ENCODE data around the genes SGPP1, HSPA2 and PPP1R36.

GRCh38 chr14:61741500-61741679 lies 20.8 kb upstream of the SNAPC1 start:
- PRO-cap, 4 experiments, result no peak in any of the 4 experiments
- RAMPAGE, long total RNA, 4 experiments, result no peak in any of the 4 experiments

DNA sequence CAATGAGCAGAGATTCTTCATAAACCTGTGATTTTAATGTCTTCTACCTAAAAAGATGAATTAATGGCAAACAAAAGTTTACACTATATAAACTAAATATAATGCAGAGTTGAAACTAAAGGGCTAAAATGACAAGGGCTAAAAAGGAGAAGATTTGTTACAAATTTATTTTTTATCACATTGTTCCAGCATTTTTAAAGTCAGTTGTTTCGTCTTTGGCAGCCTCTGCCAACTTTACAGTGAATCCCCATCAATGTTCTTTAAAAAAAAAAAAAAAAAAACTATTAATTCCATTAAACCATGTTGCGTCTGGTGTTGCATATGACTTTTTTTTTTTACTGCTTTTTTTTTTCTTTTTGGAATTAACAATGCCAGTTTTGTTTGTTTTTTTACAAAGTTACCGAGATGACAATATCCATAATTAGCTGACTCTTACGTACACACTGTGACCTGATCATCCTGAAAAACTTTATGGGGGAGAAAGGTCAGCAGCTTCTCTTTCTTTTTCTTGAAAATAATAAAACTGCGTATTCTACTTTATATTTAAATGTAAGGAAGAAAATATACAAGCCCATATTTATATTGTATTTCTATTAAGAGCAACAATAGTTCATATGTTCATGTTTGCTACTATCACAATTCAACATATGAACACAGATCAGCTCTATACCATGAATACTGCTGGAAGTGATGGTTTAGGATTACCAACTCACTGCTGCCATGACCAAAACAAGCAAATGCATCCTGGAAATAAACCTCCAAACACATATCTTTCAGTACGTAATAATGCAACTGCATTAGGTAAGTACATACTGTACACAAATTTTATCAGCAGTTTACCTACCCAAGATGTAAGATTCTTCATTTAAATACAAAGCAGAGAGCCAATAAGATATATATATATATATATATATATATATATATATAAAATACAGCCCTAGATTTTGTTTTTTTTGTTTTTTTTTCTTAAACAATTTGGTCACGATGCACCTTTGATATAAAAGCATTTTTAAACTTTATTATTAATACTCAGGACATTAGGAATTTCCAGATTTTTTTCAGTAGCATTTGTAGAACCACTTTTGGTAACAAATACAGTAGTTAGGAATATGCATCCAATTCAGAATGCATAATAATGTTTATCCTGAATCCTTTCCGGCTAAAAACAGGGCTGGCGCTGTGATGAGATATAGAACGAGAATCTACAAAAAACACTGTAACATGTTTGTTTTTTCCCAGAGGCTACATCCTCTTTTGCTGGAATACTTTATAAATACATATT lies 55.4 kb upstream of the GPHB5 start:
- PRO-cap, 4 experiments, result no peak in any of the 4 experiments
- RAMPAGE, long total RNA, 4 experiments, result no peak in any of the 4 experiments

- PRO-cap, 4 experiments, result no peak in any of the 4 experiments
- RAMPAGE, long total RNA, 4 experiments, result no peak in any of the 4 experiments
These were observed 19.7 kb downstream of the PPP2R5E start for GRCh38 chr14:63523226-63524145.

- PRO-cap, 4 experiments, result peak in 2 of 4 experiments; most common plus-strand start chr14:63542719 (in 2)
- RAMPAGE, long total RNA, 4 experiments, result no peak in any of the 4 experiments
These were observed 766 bp downstream of the PPP2R5E start for GRCh38 chr14:63542378-63542844.

- PRO-cap, 4 experiments, result peak in 4 of 4 experiments; most common plus-strand start chr14:63642521 (in 4)
- RAMPAGE, long total RNA, 4 experiments, result no peak in any of the 4 experiments
These were observed 719 bp upstream of the WDR89 start for GRCh38 chr14:63642480-63642700.

DNA sequence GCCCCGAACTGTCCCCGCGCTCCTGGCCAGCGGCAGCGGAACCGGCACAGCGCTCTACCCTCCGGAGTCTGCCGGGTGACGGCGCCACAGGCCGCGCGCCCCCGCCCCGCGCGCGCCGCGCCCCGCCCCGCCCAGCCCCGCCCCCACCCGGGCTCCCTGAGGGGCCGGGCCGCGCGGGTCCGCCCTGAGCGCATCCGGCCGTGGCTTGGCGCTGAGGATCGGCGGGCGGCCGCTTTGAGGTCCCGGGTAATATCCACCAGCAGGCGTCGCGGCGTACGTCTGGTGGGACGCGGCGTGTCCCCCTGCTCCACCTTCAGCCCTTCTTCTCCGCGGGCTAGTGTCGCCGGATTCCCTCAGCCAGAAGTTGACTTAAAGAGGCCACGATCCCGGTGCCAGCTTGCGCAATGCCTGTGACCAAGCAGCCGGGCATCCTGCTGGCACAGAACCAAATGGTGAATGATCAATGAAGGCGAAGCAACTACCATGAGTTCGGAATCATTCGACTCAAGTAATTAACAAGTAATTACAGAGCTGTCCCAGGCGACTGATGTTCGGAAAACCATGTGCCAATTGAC lies at the start of gene SGPP1:
TSS of gene SGPP1 (minus strand) at position 80 of the 575 bp plus-strand sequence.
- PRO-cap, 4 experiments, result peak in 4 of 4 experiments; most common plus-strand start position 193 of the sequence (in 3); most common minus-strand start position 70 of the sequence (in 4)
- RAMPAGE, long total RNA, 4 experiments, result start-site peak on the minus strand in 4 of 4 experiments, centred at positions 43 to 53 of the sequence, 40 to 382 reads per replicate

DNA sequence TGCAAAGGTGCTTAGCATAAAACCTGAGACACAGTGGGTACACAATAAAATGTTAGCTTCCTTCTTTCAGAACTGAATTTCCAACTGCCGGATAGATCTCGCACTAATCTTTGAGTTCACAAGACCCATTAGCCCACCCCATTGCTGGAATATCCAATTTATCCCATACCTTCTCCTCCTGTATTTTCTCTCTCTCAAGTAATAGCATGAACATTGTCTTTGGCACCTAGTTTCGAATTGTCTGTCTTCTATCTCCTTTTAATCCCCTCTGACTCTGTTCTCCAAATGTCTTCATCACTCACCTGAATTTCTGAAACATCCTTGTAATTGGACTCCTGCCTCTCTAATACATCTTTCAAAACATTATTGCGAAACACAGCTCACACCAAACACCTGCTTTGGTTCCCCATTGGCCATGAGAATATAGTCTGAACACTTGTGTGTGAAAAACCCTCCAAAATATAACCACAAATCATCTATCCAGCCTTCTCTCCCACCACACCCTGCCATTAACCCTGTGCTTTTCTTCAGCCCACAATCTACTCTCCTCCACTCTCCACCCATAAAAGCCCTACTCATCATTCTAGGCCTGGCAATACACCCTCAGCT lies 17.0 kb downstream of the SYNE2 start:
- PRO-cap, 4 experiments, result no peak in any of the 4 experiments
- RAMPAGE, long total RNA, 4 experiments, result no peak in any of the 4 experiments

DNA sequence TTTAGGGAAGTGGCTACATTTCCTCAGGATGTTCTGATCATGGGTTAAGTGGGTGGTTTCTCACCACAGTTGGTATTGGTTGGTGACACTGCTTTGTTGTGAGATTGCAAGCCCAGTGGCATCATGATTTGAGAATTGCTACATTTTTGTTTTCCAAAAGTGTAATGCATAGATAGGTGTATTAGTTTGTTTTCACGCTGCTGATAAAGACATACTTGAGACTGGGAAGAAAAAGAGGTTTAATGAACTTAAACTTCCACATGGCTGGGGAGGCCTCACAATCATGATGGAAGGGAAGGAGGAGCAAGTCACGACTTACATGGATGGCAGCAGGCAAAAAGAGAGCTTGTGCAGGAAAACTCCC lies 47.3 kb downstream of the SYNE2 start:
- PRO-cap, 4 experiments, result peak in 2 of 4 experiments; most common plus-strand start position 66 of the sequence (in 1)
- RAMPAGE, long total RNA, 4 experiments, result no peak in any of the 4 experiments

GRCh38 chr14:63920090-63920389 lies 67.2 kb downstream of the SYNE2 start:
- PRO-cap, 4 experiments, result no peak in any of the 4 experiments
- RAMPAGE, long total RNA, 4 experiments, result start-site peak on the plus strand in 1 of 4 experiments, at chr14:63920132-63920311 at its widest, 7 reads per replicate

DNA sequence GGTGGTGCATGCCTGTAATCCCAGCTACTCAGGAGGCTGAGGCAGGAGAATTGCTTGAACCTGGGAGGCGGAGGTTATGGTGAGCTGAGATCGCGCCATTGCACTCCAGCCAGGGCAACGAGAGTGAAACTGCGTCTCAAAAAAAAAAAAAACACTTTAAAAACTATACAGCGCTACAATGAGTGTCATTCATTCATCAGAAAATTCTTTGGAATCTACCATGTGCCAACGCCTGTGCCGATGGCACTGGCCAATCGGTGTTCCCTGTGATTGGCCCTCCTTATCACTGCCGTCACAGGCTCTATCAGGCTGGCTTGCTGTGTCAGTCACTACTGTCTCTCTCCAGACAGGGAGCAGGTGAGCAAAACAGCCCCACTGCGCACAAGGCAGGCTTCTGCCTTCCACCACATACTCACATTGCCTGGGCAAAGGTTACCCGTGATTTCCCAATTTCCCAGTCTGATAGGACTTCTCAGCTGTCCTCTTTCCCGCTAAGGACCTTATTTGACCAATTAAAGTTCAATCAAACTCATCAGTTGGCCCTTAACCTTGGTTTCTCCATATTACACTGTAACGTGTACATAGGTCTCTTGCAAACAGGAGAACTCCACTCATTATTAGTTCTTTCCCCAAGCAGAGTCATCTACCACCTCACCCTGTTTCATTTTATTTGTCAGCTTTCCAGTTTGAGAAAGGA lies 171.1 kb downstream of the ESR2 start:
- PRO-cap, 4 experiments, result no peak in any of the 4 experiments
- RAMPAGE, long total RNA, 4 experiments, result no peak in any of the 4 experiments

GRCh38 chr14:64338862-64339243 lies 44.7 kb upstream of the ESR2 start:
- PRO-cap, 4 experiments, result peak in 4 of 4 experiments; most common plus-strand start chr14:64338890 (in 2)
- RAMPAGE, long total RNA, 4 experiments, result no peak in any of the 4 experiments

DNA sequence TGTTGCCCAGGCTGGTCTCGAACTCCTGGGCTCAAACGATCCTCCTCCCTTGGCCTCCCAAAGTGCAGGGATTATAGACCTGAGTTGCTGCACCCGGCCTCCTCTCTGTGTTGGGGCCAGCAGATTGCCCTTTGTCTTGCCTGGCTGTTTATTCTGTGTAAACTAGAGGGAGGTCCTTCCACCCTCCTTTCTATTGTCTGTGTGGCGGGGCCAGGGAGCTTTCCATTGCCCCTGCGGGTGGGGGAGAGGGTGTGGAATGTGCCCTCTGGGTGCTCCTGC lies 22.2 kb downstream of the MTHFD1 start:
- PRO-cap, 4 experiments, result no peak in any of the 4 experiments
- RAMPAGE, long total RNA, 4 experiments, result no peak in any of the 4 experiments

DNA sequence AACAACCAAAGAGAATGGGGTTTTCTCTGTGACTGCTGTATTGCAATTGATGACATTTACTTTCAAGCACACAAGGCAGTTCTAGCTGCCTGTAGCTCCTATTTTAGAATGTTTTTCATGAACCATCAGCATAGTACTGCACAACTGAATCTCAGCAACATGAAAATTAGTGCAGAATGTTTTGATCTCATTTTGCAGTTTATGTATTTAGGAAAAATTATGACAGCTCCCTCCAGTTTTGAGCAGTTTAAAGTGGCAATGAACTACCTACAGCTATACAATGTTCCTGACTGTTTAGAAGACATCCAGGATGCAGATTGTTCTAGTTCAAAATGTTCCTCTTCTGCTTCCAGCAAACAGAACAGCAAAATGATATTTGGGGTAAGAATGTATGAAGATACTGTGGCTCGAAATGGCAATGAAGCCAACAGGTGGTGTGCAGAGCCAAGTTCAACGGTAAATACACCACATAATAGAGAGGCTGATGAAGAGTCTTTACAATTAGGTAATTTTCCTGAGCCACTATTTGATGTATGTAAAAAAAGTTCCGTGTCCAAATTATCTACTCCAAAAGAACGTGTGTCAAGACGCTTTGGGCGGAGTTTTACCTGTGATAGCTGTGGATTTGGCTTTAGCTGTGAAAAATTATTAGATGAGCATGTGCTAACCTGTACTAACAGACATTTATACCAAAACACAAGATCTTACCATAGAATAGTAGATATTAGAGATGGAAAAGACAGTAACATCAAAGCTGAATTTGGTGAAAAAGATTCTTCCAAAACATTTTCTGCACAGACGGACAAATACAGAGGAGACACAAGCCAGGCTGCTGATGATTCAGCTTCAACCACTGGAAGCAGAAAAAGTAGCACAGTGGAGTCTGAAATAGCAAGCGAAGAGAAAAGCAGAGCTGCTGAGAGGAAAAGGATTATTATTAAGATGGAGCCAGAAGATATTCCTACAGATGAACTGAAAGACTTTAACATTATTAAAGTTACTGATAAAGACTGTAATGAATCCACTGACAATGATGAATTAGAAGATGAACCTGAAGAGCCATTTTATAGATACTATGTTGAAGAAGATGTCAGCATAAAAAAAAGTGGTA lies 17.3 kb downstream of the ZBTB1 start:
- PRO-cap, 4 experiments, result no peak in any of the 4 experiments
- RAMPAGE, long total RNA, 4 experiments, result no peak in any of the 4 experiments

DNA sequence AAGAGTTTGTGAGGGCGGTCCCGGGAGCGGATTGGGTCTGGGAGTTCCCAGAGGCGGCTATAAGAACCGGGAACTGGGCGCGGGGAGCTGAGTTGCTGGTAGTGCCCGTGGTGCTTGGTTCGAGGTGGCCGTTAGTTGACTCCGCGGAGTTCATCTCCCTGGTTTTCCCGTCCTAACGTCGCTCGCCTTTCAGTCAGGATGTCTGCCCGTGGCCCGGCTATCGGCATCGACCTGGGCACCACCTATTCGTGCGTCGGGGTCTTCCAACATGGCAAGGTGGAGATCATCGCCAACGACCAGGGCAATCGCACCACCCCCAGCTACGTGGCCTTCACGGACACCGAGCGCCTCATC lies at the start of gene HSPA2:
TSS of gene HSPA2 (plus strand) at position 90 of the 354 bp plus-strand sequence.
- PRO-cap, 4 experiments, result peak in 4 of 4 experiments; most common plus-strand start position 90 of the sequence (in 4)
- RAMPAGE, long total RNA, 4 experiments, result start-site peak on the plus strand in 3 of 4 experiments, centred at positions 92 to 99 of the sequence, 405 to 1,039 reads per replicate

GRCh38 chr14:64549595-64550772 lies at the start of gene PPP1R36:
Gene PPP1R36, plus strand, starts transcription at chr14:64549961.
- PRO-cap, 4 experiments, result peak in 1 of 4 experiments; most common plus-strand start chr14:64549848 (in 1); most common minus-strand start chr14:64549820 (in 1)
- RAMPAGE, long total RNA, 4 experiments, result no peak in any of the 4 experiments

DNA sequence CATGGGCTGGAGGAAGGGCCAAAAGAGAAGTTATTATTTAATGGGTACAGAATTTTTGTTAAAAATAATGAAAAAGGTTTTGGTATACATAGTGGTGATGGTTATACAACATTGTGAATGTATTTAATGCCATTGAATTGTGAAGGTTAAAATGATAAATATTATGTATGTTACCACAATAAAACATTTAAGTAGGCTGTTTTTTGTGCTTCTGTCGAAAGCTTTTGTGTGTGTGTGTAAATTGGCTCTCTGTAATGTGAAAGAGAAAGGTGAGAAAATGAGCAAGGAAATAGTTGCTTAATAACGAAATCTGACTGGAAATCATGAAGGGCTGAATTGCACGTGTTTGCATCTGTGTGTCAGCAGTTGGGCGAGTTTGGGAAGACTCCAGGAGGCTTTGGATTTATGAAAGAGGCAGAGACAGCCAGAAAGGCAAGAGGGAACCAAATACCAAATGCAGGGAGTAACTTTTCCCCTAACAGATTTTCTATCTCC lies 47.3 kb upstream of the PLEKHG3 start:
- PRO-cap, 4 experiments, result no peak in any of the 4 experiments
- RAMPAGE, long total RNA, 4 experiments, result no peak in any of the 4 experiments

- PRO-cap, 4 experiments, result peak in 1 of 4 experiments; most common minus-strand start chr14:64682225 (in 1)
- RAMPAGE, long total RNA, 4 experiments, result no peak in any of the 4 experiments
These were observed 22.1 kb upstream of the PLEKHG3 start for GRCh38 chr14:64681750-64682799.

- PRO-cap, 4 experiments, result peak in 2 of 4 experiments; most common plus-strand start chr14:64759106 (in 2)
- RAMPAGE, long total RNA, 4 experiments, result no peak in any of the 4 experiments
These were observed 54.6 kb downstream of the PLEKHG3 start for GRCh38 chr14:64758802-64759333.

DNA sequence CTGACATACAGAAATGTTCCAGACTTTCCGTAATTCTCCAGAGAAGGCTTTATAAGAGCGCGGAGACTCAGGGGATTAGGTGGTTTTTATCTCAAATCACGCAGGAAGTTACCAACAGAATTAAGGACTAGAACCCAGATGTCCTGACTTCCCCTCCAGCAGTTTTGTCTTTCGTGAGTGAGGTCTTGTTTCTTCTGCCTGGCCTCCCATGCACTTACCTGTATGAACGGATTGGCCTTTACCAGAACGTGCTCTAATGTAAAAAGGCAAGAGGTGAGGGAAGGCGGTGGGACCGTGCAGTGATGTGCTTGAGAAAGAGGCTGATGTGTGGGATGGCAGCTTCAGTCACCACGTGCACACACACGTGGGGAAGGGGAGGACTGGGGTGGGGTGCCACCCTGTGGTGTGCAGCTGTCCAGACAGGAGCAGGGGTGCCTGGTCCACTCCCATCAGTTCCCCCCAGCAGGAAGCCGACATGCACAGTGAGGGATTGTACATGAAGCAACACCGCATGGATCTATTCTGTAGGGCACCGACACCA lies 59.4 kb downstream of the PLEKHG3 start:
- PRO-cap, 4 experiments, result no peak in any of the 4 experiments
- RAMPAGE, long total RNA, 4 experiments, result no peak in any of the 4 experiments

DNA sequence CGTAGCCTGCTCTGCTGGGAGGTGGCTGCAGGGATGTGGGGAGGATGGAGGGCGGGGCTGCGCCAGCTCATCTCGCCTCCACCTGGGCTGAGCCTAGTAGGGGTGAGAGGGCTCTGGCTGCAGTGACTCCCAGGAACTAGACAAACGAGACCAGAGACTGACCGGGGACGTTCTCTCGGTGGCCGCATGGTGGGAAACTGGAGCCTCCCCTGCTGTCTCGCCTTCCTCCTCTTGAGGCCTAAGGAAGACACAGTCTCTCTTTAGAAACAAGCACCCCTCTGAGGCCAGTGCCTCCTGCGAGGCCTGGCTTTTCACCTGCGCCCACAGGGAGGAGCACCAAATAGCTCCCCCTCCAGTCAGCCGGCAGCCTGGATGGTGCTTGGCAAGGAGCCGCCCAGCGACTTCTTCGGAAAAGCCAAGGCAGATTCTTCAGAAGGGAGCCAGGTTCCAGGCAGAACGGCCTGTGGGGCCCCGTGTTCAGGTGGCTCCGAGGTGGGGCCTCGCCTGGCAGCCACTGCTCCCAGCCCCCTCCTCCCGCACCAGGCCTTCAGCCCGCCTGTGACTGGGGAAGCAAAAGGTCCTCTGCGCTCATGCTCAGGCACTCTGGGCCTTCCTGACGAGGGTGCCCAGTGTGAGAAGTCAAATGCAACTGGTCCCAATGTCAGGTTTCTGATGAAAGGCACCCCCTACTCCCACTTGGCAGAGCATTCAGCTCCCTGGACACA lies 62.5 kb downstream of the PLEKHG3 start:
- PRO-cap, 4 experiments, result no peak in any of the 4 experiments
- RAMPAGE, long total RNA, 4 experiments, result no peak in any of the 4 experiments